BJ (cell line): Measurements from ENCODE around the genes ETNPPL, SEC24B and EGF.

DNA sequence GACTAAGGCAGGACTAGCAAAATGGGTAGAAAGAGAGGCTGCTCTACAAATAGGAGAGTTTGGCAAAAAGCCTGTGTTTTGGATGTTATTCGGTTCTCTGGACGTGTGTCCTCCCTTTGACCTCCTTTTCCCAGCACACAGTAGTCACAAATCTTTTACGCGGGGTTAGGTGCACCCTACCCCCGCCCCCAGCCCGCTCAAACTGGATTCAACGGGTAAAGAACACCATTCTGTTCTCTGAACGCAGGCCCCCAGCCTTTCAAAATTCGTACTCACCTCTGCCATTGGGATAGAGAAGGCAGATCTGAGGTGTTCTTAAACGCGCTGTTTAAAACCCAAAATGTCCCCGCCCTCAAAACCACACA, 2.8 kb downstream of the LEF1 start:
- CAGE, long polyA plus RNA: no peak
- RRBS: no CpG with 5 or more reads among the region's 12 CpGs

GRCh38 chr4:108342678-108342877, 173.8 kb upstream of the LEF1 start:
- CAGE, long polyA plus RNA: no peak
- RRBS: no CpG with 5 or more reads among the region's 2 CpGs

- CAGE, long polyA plus RNA: no peak
- RRBS: no CpG with 5 or more reads among the region's 2 CpGs
Measured at GRCh38 chr4:108527809-108528159, 92.6 kb upstream of the RPL34 start.

- CAGE, long polyA plus RNA: no peak
- RRBS: no CpG with 5 or more reads among the region's 5 CpGs
Measured at GRCh38 chr4:108635622-108636438, 14.6 kb upstream of the OSTC start.

GRCh38 chr4:108730548-108731020, 32.3 kb downstream of the ETNPPL start:
- CAGE, long polyA plus RNA: no peak
- RRBS: no CpG with 5 or more reads among the region's 1 CpG

DNA sequence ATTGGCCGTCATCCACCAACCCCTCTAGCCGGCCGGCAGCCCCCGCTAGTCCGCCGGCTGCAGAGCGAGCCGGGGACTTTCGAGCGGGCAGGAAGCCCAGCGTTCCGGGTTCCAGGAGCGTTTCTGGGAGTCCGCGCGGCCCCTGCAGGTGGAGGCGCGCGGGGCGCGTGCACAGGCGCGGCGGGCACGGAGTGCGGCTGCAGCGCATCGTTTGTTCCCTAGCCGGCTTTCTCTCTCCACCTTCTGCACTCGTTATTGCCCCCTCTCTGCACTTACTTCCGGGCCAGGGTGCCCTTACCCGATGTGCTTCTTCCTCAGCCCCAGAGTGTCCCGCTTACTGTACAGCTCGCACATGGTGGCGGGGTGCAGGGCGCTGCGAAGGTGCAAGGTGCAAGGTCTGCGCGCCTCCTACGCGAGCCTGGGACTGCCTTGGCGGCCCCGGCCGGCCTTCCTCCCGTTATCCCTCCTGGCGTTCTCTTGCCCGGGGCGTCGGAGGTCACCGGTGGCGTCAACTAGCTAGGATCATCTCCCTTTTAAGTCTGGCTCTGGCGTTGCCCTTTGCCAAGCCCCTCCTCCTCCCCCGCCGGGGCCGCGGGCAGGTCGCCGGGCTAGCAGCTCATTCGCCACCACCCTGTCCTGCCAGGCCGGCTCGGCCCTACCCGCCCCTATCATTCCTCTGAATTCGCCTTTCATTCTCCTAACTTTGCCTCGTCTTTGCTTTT, at the start of gene ETNPPL:
Gene ETNPPL, minus strand, starts transcription at position 509 of the 722 bp plus-strand sequence.
- CAGE, long polyA plus RNA: no peak
- RRBS: 8% methylated on average over 9 of the region's 64 CpGs

GRCh38 chr4:108763296-108763595, 393 bp upstream of the ETNPPL start:
- CAGE, long polyA plus RNA: no peak
- RRBS: 35% methylated on average over 6 of the region's 8 CpGs

- CAGE, long polyA plus RNA: no peak
- RRBS: no CpG with 5 or more reads among the region's 4 CpGs
Measured at GRCh38 chr4:109432557-109433166, 953 bp upstream of the SEC24B start.

GRCh38 chr4:109433167-109434177, at the start of gene SEC24B:
Gene SEC24B, plus strand, starts transcription at chr4:109433815.
- CAGE, long polyA plus RNA: no peak
- RRBS: 1% methylated on average over 70 of the region's 115 CpGs

DNA sequence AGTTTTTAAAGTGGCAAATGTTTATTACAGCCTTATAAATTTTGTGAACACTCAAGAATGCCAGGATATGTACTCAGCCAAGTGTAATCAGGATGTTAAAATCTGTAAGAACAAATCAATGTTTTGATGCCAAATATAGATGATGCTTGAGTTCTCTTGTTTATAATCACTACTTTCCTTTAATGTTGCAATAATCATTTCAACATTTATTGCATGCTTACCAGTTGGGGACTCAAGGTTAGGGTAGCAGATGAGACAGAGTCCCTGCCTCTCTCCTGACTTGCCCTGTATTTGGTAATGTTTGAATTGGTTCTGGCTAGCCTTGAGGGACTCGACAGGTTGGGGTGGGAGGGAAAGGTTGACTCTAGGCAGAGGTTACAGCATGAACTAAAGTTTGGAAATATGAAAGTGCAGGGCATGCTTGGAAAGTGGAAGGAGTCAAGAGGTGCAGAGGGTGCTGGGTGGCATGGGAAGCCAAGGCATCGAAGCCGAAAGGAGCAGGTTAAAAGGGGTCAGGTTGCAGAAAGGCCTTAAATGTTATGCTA, 2.0 kb downstream of the SEC24B start:
- CAGE, long polyA plus RNA: no peak
- RRBS: no CpG with 5 or more reads among the region's 3 CpGs

DNA sequence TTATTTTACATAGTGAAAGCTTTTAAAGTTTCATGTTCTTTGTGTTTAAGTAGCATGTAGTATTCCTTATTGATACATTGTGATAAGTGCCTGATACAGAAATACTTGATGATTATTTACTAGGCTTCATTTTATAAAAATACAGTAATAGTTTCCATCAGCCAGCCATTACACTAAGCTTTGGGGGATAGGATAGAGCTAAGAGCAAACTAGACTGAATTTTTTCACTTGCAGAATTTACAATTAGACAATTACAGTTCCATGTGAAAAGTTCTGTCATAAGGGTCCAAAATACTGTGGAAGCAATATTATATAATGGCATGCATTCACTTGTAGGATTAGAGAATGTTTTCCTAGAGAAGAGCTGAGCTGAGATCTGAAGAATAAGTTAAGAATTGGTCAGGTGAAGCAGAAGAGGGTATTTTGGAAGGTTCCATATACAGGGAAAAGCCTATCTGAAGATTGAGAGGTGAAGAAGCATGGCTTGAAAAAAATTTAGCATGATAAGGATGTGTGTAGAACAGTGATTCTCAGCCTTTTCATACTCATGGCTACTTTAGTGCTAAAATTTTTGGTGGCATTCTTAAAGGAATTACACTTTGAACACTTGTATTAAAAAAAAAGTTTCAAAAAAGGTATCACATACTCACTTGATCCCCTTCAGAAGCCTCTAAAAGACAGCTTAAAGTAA, 13.3 kb downstream of the SEC24B start:
- CAGE, long polyA plus RNA: no peak

DNA sequence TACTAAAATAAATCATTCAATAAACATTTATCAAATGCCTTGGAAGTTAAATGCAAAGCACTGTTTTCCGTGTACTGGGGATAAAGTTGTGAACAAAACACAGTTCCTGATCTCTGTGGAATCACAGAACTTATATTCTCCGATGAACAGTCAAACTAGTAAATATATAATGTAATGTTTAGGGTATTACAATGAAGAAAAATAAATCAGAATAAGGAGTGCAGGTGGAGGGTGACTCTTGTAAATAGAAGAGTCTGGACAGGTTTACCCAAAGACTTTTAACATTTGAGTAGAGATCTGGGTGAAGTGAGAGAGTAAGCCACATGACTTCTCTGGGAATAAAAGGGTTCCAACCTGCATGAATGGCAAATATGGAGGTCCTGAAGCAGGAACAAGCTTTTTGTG, 51.2 kb upstream of the MCUB start:
- CAGE, long polyA plus RNA: no peak
- RRBS: no CpG with 5 or more reads among the region's 2 CpGs

- CAGE, long polyA plus RNA: no peak
- RRBS: no CpG with 5 or more reads among the region's 2 CpGs
Measured at GRCh38 chr4:109599360-109599639, 39.3 kb downstream of the MCUB start.

- CAGE, long polyA plus RNA: no peak
- RRBS: 4% methylated on average over 10 of the region's 23 CpGs
Measured at GRCh38 chr4:109730357-109730988, 603 bp upstream of the PLA2G12A start.

- CAGE, long polyA plus RNA: no peak
- RRBS: no CpG with 5 or more reads among the region's 10 CpGs
Measured at GRCh38 chr4:109912540-109913606, at the start of gene EGF. Gene EGF, plus strand, starts transcription at chr4:109912883.

GRCh38 chr4:110055009-110055590, 142.4 kb downstream of the EGF start:
- CAGE, long polyA plus RNA: no peak
- RRBS: no CpG with 5 or more reads among the region's 4 CpGs

DNA sequence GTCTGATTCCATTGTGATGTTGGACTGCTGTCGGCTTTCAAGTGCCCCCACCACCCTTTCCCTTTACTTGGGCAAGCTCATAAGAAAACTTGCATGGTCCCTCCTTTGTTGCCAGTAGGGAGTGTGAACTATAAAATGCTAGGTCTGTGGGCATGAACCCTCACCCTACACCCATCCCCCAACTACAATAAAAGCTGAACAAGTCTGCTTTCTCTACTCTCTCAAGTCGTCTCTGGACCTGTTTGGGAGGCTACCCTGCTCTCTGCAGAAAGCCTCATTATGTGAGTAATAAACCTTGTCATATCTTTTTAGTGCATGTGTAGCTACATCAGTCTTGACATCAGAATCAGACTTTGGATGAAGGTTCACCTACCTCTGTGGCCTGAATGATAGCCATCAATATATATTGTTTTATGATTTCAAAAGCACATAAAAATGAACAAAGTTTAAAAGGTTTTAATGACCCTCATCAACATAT, 155.4 kb upstream of the FAM241A start:
- CAGE, long polyA plus RNA: no peak
- RRBS: no CpG with 5 or more reads among the region's 2 CpGs

GRCh38 chr4:112279939-112280389, 5.7 kb downstream of the TIFA start:
- CAGE, long polyA plus RNA: no peak
- RRBS: no CpG with 5 or more reads among the region's 6 CpGs

GRCh38 chr4:112287173-112287562, 1.5 kb upstream of the TIFA start:
- CAGE, long polyA plus RNA: no peak
- RRBS: no CpG with 5 or more reads among the region's 6 CpGs

GRCh38 chr4:112342897-112343296, 45.7 kb downstream of the ALPK1 start:
- CAGE, long polyA plus RNA: no peak
- RRBS: no CpG with 5 or more reads among the region's 5 CpGs